ENCODE measurements around a stretch of chr4.

DNA sequence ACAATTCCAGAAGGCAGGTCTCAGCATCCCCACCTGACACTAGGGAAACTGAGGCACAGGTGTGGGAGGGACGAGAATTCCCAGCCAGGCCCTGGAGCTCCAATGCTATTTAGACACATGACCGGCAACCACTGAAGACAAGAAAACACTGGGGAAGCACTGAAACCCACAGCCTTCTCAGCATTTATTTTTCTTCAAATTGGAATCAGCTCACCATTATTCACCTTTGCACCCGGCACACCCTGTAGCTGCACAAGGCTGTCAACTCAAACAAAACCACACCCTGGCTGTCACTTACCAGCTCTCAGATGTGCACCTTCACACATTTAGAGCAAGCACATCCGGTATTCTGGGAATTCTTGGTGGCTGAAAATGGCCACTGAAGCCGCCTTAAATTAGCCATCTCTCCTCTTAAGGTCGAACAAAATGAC, 6.0 kb downstream of the ZFYVE28 start:
- RAMPAGE, total RNA: no peak

DNA sequence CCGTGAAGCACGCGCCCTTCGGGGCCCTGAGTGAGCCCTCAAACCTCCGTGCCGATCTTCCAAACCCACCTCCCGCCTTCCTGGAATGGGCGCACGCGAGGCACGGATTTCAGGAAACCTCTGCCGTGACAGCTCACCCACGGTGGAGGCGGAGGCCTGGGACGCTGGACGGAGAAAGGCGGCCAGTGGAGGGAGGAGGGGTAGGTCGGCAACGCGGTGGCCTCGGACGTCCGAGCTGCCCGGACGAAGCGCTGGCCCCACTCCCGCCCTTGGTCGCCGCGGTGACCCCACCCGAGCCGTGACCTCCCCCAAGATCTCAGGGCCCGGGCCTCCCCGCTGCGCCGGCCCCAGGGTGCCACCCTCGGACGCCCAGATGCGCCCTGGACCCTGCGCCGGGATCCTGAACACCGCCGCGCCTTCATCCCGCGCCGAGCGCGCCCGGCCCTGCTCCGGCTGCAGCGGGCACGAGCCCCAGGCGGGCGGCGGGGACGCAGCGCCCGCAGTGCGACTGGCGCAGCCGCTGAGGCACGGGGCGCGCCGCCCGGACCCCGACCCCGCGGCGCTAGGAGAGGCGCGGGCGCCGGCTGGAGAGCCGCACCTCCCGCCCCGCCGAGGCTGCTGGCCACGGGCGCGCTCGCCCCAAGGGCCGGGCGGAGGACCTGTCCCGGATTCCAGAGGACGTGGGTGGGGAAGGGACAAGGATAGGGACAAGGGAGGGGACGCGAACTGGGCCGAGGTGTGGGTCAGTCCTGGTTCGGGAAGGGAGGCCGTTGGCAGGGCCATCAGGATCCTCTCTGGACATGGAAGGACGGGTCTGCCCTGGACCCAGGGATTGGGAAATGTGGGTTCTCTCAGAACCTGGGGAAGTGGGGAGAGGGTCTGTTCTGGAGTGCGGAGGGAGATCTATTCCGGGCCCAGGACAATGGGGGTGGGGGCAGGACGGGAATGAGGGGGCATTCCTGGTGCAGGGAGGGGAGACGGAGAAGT, 1.2 kb downstream of the ZFYVE28 start:
- RAMPAGE, total RNA: no peak

GRCh38 chr4:2597341-2597775, 60.9 kb downstream of the FAM193A start:
- RAMPAGE, total RNA: no peak

GRCh38 chr4:2689766-2690362, 66.3 kb downstream of the TNIP2 start:
- RAMPAGE, total RNA: no peak

GRCh38 chr4:2788231-2788919, 4.5 kb upstream of the SH3BP2 start:
- RAMPAGE, total RNA: no peak

GRCh38 chr4:2824449-2825276, 19.0 kb upstream of the ADD1 start:
- RAMPAGE, total RNA: no peak

GRCh38 chr4:2869718-2870491, 26.3 kb downstream of the ADD1 start:
- RAMPAGE, total RNA: no peak

DNA sequence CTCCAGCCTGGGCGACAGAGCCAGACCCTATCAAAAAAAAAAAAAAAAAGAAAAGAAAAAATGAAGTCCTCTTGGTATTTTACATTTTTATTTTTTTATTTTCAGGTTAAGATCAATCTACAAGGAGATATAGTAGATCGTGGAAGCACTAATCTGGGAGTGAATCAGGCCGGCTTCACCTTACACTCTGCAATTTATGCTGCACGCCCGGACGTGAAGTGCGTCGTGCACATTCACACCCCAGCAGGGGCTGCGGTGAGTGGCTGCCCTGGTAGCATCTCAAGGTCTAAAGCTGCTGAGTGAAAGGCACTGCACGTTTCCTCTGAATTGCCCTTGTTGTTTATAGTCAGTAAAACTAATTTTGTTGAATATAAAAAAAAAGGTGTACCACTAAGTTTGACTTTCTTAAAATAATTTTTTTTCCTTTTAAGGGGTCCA, 40.1 kb downstream of the MFSD10 start:
- RAMPAGE, total RNA: no peak

DNA sequence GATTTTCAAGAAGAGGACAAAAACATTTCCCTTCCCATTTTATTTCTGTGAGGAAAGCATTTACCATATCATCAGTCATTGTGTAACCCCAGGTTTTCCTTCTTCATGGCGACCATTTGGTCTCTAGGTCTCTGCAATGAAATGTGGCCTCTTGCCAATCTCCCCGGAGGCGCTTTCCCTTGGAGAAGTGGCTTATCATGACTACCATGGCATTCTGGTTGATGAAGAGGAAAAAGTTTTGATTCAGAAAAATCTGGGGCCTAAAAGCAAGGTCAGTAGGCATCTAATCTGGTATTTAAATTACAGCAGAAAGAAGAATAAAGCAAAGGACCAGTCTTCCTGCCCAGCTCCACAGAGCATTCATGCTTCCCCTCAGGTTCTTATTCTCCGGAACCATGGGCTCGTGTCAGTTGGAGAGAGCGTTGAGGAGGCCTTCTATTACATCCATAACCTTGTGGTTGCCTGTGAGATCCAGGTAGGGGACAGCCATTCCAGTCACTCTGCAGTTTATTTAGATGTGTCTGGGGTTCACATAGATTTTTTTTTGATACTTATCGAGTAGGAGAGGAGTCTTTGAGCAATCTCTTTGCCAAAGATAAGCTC, 36.5 kb downstream of the MFSD10 start:
- RAMPAGE, total RNA: no peak

DNA sequence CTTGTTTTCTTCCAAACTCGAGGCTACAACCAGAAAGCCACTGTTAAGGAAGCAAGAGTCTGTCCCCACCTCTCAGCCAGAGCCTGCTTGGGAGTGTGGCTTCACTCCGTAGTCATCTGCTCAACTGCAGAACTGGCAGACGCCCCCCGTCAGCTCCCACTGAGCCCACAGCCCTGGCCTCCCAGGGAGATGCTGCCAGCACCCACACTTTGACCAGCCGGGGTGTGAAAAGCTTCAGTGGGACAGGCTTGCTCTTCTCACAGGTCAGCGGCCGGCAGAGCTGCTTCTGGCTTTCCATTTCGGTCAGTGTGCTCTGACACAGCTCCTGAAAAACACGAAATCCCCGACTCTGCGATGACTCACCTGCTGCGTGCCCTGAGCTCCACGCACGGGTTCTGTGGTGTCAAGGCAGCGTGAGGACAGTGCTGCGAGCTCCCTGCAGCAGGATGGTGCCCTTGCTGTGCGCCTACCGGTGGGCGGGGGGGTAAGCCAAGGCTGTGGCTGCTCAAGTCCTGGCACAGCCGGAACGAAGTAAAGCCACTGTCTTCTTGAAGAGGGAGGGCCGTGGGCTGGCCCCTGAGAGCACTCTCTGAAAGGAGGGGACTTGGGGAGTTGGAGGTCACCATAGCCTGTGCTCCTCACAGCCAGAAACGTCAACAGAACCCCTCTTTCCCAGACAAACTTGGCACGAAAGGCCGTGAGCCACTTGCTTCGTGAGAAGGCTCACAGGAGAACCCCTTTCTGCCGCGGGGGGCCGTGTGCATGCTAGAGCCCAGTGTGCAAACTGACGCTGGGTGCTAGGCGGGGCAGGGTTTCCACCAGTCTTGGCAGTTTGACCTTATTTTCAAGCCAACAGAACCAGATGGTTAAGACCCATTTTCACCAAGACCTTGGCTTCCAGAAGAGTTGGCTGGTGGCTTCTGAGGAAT, 5.0 kb upstream of the MFSD10 start:
- RAMPAGE, total RNA: no peak

GRCh38 chr4:3115868-3116429, 41.5 kb downstream of the HTT start:
- RAMPAGE, total RNA: no peak

DNA sequence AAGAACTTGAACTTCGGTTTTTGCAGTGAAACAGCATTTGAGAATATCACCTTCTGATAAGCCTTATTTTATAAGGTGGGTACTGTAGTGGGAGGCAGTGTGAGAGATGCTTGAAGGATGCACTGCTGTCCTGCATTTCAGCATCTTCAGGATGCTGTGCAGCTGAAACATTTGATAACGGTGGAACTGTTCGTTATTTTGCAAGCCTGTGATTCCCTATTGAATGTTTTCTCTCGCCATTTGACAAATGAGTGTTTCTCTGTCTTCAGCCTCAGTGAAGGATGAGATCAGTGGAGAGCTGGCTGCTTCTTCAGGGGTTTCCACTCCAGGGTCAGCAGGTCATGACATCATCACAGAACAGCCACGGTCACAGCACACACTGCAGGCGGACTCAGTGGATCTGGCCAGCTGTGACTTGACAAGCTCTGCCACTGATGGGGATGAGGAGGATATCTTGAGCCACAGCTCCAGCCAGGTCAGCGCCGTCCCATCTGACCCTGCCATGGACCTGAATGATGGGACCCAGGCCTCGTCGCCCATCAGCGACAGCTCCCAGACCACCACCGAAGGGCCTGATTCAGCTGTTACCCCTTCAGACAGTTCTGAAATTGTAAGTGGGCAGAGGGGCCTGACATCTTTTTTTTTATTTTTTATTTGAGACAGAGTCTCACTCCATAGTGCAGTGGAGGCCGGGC, 52.7 kb downstream of the HTT start:
- RAMPAGE, total RNA: no peak

- RAMPAGE, total RNA: no peak
Measured at GRCh38 chr4:3207409-3208178, 41.4 kb upstream of the MSANTD1 start.

DNA sequence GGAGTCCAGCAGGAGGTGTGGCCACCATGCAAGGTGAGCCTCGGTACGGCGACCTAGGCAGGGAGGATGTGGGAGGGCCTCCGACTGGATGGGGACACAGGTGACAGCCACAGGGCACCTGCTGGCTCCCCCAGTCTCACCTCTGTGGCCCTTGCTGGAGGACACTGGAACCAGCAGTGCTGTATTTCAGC, 10.3 kb downstream of the RGS12 start:
- RAMPAGE, total RNA: no peak

GRCh38 chr4:3304686-3305221, 11.9 kb downstream of the RGS12 start:
- RAMPAGE, total RNA: no peak

GRCh38 chr4:3372834-3373338, 68.9 kb upstream of the HGFAC start:
- RAMPAGE, total RNA: no peak

- RAMPAGE, total RNA: no peak
Measured at GRCh38 chr4:3396836-3397697, 44.7 kb upstream of the HGFAC start.

DNA sequence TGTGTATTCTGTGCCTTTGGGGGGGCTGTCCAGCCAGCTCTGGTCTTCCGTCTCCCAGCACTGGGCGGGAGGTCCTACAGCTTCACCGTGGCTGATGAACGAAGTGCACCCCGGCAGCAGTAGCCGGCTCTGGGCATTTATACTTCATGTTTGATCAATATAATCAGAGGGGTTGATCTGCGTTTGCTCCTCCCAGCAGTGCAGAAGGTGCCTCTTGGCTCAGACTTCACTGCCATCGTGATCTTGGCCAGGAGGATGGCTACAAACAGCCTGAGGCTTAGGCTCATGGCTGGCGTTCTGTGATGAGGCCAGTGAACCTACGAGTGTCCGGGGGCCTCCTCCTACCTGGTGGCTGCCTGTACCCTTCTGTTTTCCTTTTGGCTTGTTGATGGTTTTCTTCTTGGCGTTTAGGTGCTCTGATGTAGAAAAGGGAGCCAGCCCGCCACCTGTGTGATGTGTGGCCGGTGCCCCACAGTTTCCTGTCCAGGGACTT, 31.3 kb upstream of the HGFAC start:
- RAMPAGE, total RNA: no peak

- RAMPAGE, total RNA: no peak
Measured at GRCh38 chr4:3514096-3514575, 18.1 kb downstream of the LRPAP1 start.

DNA sequence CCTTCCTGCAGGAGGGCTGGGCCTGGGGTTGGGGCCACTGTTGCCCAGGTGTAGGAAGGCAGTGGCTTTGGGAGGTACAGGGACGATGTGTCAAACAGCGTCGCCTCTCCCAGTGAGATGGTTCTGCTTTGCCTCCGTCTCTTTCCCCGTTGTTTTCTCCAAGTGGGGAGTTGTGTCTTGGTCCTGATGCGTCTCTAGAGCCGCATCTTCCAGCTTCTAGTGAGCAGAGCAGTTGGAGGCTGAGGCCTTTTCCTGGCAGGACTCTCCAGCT, 172.7 kb downstream of the ADRA2C start:
- RAMPAGE, total RNA: no peak